ENCODE measurements around a stretch of chr2.

- PRO-cap: no peak
- RAMPAGE, long total RNA, 4 experiments: no peak in any of the 4 experiments
These were observed 4.2 kb upstream of the POLR2D start for GRCh38 chr2:127862085-127862719.

DNA sequence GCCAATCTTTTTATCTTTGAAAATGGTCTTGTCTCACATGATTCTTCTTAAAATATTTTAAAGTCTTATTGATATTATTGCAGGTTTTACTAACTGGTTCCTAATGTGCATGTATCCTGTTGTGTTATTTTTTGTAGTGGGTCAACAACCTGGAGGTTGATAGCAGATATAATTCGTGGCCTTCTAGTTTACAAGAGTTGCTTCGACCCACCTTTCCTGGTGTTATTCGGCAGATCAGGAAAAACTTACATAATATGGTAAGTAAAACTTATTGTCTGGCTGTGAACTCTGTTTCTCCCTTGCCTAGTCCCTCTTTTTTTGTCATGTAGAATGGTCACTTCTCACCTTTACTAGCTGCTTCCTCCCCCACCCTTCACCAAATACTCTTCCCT lies 42.0 kb downstream of the UGGT1 start:
- PRO-cap: no peak
- RAMPAGE, long total RNA, 4 experiments: no peak in any of the 4 experiments

- PRO-cap: no peak
- RAMPAGE, long total RNA, 4 experiments: start-site peak on the minus strand in 1 of 4 experiments, at chr2:128267375-128267509 at its widest, 10 reads per replicate
These were observed 51.4 kb downstream of the HS6ST1 start for GRCh38 chr2:128267138-128267710.

DNA sequence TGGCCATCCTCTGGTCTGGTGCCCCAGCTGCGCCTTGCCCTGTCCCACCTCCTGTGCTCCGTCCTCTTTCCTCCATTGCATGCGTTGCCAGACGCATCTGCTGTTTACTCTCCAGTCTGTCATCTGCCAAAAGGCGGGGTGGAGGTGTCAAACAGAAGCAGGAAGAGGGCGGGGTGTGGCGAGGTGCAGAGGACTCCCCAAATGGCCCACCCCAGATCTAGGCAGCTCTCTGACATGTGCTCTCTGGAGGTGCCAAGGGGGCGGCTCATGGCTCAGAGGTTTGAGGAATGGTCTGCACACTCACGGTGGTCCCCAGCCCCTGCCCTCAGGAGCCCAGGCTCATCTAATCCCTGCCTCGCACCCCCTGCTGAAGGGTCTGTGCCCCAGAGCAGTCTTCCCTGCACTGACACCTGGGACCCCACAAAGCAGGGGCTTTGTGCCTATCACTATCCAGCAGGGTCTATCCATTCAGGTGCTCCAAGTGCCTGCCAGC lies 45.0 kb downstream of the HS6ST1 start:
- PRO-cap: no peak
- RAMPAGE, long total RNA, 4 experiments: no peak in any of the 4 experiments

- PRO-cap: no peak
- RAMPAGE, long total RNA, 4 experiments: no peak in any of the 4 experiments
These were observed 19.7 kb downstream of the HS6ST1 start for GRCh38 chr2:128298759-128299499.

DNA sequence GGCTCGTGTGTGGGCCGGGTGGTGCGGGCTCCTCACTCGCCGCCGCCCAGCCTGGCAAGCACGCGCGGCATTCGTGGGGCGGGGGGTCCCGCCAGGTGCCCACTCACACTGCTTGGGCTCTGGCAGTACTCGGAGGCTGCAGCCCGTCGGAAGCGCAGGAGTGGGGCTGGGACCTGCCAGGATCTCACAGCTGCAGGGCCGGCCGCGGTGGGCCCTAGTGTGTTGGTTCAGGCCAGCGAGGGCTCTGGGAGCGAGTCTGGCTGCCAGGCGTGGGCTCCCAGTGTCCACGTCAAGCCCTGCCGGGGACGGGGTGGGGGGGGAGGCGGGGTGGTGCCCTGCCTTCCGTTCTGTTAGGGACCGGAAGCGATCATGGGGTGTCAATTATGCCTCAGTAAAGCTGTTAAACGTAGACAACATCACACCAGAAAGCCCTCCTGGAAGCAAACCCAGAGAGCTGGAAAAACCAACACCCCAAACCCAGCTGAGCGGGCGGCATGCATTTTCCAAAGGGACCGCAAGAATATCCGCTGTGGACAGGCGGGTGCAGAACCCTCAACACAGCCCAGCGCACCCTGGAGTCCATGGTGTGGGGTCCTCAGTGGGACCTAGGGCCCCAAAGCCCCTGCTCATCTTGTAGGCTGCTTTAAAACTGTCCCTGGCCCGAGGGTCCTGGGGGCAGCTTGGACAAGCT lies 1.2 kb upstream of the HS6ST1 start:
- PRO-cap: no peak
- RAMPAGE, long total RNA, 4 experiments: no peak in any of the 4 experiments

GRCh38 chr2:128321535-128322792 lies 3.3 kb upstream of the HS6ST1 start:
- PRO-cap: unidirectional peak, plus-strand start at chr2:128322055; bidirectional peak, plus-strand start at chr2:128322454, minus-strand start at chr2:128322402
- RAMPAGE, long total RNA, 4 experiments: no peak in any of the 4 experiments

DNA sequence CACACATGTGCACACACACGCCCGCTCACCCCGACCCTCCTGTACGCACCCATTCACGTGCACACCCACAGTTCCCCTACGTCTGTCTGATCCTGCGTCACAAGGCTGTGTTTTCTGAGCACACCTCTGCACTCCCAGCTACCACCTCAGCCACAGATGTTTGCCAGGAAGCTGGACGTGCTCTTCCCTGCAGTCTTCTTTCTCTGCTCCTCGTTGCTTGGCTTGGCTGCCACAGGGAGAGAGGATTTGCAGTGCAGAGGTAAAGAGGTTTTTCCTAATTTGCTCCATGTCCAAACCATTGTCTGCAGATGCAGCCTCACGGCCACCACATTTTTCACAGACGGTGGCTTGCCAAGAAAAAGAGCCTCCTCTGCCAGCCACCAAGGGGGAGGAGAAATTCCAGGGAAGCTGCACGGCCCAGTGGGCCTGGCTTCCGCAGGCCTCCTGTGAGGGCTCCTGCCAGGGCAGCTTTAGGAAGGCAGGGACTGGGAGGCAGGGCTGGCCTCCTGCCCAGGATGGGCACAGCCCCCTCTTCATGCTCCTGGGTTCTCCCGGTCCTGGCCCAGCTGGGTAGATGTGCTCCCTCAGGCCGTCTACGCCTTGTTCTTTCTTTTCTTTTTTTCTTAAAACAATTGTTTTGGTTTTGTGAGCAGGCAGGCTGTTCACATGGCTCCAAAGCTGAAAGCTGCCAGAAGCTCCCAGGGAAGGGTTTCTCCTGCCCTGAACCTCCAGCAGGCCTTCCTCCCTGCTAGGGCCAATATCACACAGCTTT lies 29.3 kb upstream of the HS6ST1 start:
- PRO-cap: no peak
- RAMPAGE, long total RNA, 4 experiments: no peak in any of the 4 experiments

DNA sequence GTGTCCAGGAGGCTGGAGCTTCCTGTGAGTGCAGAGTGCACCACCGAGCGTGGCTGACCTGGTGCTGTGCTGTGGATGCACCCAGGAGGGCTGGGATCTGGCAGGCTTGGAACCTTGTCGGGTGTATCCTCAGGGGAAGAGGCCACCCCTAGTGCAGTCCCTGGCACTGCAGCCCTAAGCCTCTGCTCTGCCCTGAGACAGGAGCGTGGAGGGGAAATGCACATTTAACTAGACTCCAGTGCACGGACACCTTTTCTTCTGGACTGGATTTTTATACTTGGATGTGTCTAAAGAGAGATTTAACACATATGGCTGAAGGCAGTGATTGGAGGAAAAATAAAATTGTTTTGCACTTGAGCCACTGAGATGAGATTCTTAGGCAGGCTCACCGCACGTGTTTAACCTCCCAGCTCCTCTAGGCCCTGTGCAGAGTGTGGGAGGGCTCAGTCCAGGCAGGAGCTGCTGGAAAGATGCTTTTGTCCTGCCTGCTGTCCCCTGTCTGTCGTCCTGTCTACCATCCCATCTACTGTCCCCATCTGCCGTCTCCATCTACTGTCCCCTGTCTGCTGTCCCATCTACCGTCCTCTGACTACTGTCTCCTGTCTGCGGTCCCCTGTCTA lies 43.4 kb upstream of the HS6ST1 start:
- PRO-cap: unidirectional peak, plus-strand start at position 427 of the sequence
- RAMPAGE, long total RNA, 4 experiments: no peak in any of the 4 experiments

- PRO-cap: no peak
- RAMPAGE, long total RNA, 4 experiments: no peak in any of the 4 experiments
These were observed 44.2 kb upstream of the HS6ST1 start for GRCh38 chr2:128362826-128363305.

- PRO-cap: no peak
- RAMPAGE, long total RNA, 4 experiments: no peak in any of the 4 experiments
These were observed 119.3 kb upstream of the HS6ST1 start for GRCh38 chr2:128438023-128438322.

- PRO-cap: no peak
- RAMPAGE, long total RNA, 4 experiments: no peak in any of the 4 experiments
These were observed 192.4 kb upstream of the HS6ST1 start for GRCh38 chr2:128511036-128511543.

GRCh38 chr2:128595069-128595580 lies 276.5 kb upstream of the HS6ST1 start:
- PRO-cap: no peak
- RAMPAGE, long total RNA, 4 experiments: no peak in any of the 4 experiments

GRCh38 chr2:129980197-129980771 lies 818 bp downstream of the RAB6C start:
- PRO-cap: unidirectional peak, plus-strand start at chr2:129980526
- RAMPAGE, long total RNA, 4 experiments: start-site peak on the minus strand in 2 of 4 experiments, at chr2:129980376-129980461 at its widest, 11 reads per replicate

GRCh38 chr2:130189994-130191058 lies 7.9 kb downstream of the TUBA3E start:
- PRO-cap: no peak
- RAMPAGE, long total RNA, 4 experiments: no peak in any of the 4 experiments

DNA sequence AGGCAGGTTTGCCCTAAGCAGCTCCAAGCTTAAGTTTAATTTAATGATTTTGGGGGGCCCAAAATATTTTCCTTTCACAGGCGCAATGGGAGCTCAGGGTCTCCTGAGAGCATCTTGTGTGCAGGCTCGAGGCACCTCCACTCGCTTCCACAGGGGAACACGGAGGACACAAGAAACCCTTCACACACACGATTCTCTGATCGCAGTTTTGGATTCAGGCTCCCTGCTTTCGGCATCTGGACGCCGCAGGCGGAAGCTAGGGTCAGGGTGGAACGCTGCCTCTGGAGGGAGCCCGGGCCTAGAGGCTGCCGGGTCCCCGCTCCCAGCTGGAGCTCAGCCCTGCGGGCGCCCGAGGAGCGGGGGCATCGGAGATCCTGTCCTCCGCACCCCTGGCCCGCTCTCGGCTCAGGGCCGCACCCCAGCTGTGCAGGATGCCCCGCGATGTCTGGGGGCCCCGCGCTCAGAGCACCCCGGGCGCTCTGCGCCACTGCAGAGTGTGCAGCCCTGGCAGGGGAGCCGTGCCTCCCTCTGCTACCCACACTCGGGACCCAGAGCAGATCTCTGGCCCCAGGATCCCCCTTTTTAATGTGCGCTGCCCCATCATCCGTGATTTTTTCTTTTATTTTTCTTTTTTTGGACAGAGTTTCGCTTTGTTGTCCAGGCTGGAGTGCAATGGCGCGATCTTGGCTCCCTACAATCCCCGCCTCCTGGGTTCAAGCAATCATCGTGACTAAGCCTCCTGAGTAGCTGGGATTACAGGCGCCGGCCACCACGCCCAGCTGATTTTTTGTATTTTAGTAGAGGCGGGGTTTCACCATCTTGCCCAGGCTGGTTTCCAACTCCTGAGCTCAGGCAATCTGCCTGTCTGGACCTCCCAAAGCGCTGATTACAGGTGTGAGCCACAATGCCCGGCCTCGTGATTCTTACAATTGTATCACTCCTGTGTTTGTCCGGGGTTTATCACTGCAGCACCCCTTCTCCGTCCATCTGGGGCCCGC lies 54.8 kb upstream of the TUBA3E start:
- PRO-cap: no peak
- RAMPAGE, long total RNA, 4 experiments: no peak in any of the 4 experiments

DNA sequence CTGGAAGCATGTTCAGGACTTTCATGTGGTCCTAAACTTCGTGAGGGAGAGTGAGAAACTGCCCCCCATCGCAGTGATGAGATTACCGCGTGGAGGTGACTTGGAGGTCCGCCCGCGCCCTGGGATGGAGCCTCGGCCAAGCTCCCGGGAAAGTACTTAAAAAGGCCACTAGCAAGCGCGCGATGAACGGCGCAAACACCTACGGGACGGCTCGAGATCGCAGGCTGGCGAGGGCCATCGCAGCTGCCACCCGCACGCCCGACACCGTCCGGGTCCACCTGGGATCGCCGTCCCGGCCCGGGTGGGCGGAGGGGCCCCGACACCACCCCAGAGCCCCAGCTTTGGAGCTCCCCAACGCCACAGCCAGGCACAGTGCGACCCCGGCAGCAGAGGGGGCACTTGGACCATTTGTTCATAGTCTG lies 53.6 kb downstream of the CCDC115 start:
- PRO-cap: no peak
- RAMPAGE, long total RNA, 4 experiments: no peak in any of the 4 experiments

- PRO-cap: no peak
- RAMPAGE, long total RNA, 4 experiments: no peak in any of the 4 experiments
These were observed 31.1 kb downstream of the PTPN18 start for GRCh38 chr2:130386926-130387374.

DNA sequence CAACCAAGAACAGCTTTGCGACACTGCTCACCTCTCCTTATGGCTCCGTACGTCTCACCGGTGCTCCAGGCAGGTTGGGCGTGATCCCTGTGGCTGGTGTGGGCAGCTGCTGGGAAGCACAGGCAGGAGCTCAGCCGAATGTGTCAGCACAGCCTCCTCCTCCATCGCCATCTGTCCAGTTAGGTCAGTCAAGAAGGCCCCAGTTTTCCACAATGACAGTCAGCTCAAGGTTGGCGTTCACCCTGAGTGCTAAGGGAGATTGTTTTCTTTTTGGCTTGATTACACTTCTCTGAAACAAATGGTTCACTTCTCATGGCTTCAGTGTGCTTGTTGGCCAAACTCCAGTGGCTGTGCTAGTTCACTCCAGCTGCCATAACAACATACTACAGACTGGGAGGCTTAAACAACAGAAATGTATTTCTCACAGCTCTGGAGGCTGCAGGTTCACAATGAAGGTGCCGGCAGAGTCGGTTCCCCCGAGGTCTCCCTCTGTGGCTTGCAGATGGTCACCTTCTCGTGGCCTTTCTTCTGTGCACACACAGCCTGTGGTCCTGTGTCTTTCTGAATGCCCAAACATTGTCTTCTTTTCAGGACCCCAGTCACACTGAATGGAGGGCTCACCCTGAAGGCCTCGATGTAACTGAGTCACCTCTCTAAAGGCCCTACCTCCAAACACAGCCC lies 30.3 kb downstream of the AMER3 start:
- PRO-cap: no peak
- RAMPAGE, long total RNA, 4 experiments: no peak in any of the 4 experiments

GRCh38 chr2:130837646-130838247 lies 1.0 kb downstream of the ARHGEF4 start:
- PRO-cap: no peak
- RAMPAGE, long total RNA, 4 experiments: no peak in any of the 4 experiments